Metastatic Lung Carcinoma in the Adrenal Gland (tissue), 1 donor: ENCODE results near the gene GYS2.

DNA sequence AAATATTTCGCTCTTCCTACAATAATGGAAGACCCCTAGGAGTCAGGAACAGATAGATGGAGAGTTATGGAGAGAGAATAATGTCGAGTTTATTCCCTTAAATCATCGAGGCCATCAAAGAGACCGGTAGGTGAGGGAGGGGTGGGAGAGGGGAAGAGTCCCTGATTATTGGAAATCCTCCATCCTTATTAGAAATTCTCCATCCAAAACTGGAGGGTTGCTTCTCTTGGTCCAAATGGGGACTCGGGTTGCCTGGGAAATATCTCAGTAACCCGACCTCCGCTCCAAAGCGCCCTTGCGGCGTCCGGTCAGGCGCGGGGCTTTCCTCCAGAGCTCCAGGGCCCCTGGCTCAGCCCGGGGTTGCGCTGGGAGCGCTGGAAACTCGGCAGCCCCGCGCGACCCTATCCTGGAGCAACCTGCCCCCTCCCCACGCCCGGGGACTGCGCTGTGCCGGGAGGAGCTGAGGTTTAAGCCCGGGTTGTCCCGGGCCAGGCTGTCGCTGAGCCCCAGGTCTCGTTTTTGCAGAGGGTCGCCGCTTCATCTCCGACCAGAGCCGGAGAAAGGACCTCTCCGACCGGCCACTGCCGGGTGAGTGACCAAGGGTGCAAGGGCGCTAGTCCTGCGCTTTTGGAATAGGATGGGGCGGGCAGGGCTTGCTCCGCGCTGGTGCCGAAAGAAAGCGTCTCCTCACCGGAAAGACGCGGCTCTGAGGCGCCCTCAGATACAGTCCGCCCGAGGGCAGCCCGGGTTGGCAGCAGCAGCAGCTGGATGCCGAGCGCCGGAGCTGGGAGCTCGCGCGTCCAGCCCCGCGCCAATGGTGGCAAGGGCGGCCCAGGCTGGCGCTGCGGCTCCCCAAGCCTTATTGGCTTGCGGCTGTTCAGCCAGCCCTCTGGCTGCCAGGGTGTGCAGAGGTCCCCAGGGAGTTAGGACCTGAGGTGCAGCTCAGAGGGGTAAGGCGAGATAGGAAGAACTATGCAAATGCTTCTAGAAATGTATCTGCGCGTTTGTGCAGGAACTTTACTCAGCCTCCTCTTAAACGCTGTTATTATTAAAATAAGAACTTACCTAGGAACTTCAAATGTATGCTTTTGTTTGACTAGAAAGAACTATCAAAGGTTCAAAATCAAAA is 1.5 kb downstream of the SPX start:
- PRO-cap: no peak

- PRO-cap: no peak
Observed at GRCh38 chr12:21604442-21605236, at the start of gene GYS2. GYS2 (minus strand) TSS chr12:21604847.

DNA sequence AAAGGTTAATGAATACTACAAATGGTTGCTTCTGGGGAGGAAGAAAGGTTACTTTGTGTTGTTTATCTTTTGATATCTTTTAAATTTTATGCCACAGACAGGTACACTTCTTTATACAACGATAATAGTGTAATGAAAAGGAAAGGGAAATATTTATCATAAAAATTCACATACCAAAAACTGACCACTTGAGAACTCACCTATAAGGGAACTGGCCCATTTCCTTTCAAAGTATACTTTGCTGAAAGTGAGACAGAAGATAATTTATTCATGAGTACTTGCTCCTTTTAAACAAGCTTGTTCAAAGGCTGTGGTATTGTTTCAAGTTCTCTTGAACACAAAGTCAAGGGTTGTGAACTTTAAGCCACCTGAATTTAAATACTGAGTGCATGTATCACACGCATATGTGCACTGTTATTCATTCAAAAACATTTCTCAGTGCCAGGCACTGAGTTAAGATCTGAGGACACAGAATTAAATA is 19.0 kb upstream of the LDHB start:
- PRO-cap: no peak

- PRO-cap: no peak
Observed at GRCh38 chr12:21831895-21832169, 57.3 kb upstream of the KCNJ8 start.

DNA sequence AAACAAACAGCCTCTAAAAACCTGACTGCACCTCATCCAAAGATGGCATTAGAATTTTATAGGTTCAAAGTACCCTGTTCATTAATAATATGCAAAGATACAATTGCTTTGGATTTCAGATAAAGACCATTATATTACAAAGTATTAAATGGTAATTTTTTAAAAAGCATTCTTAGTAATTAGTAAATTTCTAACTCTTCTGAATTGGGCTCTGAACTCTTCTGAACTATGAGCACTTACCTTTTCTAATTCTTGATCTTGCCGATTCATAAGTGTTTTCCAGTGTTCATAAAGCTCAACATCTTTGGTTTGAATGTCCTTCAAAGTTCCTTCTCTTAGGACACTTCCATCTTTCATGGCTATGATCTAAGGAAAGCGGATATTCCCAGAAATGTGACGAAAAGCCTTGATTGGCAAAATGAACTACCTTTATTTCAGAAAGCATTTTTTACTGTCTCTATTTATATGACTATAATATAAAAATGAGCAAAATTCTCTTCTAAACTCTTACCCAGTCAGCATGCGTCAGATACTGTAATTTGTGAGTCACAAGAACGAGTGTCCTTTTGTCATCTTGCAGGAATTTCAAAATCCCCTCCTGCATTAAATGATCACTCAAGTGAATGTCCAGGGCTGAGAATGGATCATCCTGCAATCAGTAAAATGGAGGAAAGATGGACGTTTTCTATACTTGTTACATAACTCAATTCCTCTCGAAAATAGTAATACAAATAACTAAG is 77.5 kb upstream of the KCNJ8 start:
- PRO-cap: no peak

- PRO-cap: no peak
Observed at GRCh38 chr12:22335594-22336310, 1.2 kb upstream of the ST8SIA1 start.

GRCh38 chr12:22513023-22513649 is 31.2 kb downstream of the C2CD5 start:
- PRO-cap: no peak

GRCh38 chr12:22640728-22641215 is 15.8 kb downstream of the ETNK1 start:
- PRO-cap: no peak

DNA sequence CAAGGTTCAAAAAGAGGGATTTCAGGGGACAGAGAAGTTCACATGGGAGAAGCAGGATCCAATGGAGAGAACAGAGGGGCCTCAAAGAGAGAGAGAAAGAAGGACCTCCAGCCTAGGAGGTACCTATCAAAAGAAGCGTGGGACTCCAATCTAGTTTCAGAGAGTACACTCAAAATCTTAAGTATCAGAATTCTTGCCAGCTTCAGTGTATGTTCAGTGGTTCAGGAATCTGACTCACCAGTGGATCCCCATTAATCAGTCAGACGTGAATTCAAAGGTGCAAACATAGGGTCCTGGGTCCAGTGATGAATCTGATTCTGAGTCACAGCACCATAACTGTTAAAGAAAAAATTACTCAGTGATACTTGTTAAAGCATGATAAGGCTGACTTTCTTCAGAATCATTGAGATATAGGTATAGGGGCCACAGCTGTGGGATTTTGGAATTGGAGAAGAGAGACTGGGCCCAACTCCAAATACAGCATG is 33.2 kb downstream of the ETNK1 start:
- PRO-cap: no peak

- PRO-cap: no peak
Observed at GRCh38 chr12:22678979-22679430, 54.0 kb downstream of the ETNK1 start.

DNA sequence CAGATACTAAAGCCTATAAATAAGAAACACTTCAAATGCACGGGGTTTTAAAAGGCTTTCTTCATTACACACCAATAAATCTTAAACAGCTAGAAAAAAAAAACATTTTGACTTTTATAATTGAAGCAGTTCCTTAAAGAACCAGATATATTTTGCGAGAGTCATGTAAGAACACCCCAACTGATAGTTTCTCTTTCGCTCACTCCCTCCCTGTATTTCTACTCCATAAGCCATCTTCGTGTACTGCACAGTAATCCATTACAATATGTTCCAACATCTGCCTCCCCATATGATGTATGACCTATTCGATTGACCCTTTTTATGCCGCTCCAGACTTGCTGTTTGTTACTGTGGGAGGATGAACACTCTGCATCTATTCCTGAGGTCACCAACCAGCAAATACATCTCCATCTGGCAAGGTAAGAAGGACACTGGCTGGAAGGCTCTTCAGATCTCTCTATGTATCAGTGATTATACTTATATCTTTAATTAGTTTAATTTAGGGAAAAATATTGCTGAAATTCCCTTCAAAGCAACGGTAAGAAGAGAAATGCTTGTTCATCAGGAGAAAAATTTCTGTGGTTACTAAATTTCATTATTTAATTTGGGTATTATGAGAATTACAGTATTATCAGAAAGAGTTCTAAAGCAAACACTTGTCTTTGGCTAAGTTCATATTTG is 331.6 kb downstream of the SOX5 start:
- PRO-cap: no peak

DNA sequence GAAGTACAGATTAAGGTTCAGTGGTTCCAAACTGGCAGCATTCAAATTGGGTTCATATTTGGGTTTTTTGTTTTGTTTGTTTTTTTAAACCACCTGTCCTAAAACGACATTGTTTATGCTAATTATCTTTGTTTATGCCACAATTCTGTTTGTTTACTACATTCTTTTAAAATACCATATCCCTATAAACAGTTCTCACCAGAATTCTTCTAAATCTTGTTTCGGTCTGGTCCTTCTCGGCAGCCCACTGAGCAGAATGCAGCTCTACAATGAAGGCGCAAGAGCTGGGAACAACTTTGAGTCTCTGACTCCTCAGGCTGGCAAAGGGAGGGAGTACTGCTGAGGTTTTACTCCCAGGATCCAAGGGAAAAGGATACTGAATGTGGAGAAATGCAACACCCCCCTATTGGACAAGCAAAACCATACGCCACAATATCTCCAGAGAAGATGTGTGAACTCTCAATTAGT is 5.5 kb downstream of the SOX5 start:
- PRO-cap: no peak

- PRO-cap: no peak
Observed at GRCh38 chr12:23950078-23950549, 644 bp upstream of the SOX5 start.

DNA sequence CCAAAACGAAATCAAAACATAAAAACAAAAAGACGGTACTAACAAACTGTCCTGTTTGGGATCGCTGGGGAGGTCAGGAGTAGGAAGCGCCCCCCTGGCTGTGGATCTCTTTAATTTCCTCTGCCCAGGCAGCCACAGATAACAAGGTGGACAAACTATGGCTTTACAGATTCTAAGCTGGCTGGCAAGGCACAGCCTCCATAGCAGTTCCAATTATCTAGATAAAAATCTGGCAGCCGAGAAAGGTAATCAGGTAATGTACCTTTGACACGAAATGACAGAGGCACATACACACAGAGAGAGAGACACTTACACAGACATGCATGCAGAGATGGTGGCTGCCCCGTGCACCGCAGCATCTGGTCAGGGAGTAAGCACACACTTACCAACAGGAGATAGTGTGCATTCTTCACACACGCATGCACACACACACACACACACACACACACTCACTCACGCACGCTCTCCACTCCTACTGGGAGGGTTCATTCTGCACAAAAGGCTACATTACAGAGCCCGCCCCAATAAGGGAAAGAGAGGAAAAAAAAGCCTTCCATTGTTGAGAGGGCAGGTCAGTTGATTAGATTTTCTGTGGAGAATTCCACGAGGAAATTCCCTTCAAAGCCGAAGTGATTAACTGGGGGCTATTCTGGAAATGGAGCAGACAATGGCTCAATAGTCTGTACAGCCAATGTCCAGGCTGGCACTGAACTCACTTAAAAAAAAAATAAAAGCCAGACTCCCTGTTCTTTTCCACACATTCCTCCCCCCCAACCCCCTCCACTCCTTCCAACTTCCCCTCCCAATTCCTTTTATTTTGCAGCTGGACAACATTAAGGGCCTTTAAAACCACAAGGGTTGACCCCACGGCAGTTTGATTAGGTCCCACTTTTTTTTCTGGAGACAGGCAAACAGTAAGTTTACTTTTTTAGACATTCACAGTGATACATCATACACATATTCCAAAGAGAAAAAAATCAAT is 1.4 kb upstream of the SOX5 start:
- PRO-cap: no peak

- PRO-cap: no peak
Observed at GRCh38 chr12:24361830-24362399, 412.4 kb upstream of the SOX5 start.

DNA sequence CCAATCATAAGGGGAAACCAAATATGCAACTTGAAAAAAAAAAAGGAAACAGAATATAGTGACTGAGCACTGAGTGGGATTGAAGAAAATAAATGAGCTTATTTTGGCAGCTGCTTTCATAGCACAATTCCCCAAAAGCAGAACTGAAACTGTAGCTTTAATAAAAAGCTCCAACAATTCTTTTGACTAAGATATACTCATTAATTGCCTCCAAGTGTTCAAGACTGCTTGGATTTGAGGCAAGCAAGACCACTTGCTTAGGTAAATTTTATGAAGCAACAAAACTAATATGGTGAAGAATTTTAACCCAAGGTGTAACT is 134.6 kb downstream of the BCAT1 start:
- PRO-cap: no peak

GRCh38 chr12:25056037-25056439 is 3.5 kb downstream of the IRAG2 start:
- PRO-cap: no peak

DNA sequence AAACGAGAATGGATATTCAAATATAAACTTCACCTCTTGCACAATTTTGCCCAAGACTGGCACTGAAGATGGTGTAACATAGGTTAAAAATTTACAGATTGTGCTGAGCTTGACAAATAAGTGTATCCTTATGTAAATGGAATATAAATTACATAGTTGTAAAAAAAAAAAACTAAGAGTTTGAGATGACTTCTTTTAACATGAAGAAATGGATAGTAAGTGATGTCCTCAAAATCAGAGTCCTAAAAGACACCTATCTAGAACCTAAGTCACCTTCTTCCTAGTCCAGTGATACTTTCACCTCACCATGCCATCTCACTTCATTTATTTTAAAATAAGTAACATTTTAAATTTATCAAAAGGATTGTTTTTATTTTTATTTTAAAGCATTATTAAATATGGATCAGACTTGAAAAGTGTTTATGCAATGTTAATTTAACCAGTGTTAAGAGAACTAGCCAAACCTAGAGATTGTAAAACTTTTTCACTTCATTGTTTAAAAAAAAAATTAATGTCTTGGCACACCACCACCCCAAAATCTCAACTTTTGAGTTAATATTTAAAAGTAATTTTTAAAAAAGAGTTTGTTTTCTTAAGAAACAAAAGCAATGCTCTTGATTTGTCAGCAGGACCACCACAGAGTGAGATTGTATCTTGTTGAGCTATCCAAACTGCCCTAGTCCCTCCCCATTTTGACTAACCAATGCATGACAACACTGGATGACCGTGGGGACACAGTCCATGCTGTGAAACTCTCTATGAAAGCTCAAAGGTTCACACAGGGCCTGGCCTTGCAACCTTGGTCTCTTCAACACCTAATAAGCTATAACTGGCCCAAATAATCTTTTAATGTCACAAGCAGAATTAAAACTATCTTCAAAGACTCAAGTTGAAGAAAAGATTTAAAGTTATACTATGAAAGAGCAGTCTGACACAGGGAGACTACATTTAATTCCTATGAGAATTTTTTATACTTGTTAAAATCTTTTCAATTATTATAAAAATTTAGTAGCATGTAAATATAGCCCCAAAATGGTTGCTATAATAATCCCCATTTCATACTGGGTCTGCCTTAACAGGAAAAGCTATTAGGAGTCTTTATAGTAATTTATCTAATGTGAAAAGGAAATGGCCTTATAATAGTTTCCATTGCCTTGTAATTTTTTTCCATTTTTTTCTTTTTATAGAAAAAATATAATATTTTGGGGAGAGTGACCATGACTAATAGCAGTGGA is 13.4 kb downstream of the ETFRF1 start:
- PRO-cap: no peak

DNA sequence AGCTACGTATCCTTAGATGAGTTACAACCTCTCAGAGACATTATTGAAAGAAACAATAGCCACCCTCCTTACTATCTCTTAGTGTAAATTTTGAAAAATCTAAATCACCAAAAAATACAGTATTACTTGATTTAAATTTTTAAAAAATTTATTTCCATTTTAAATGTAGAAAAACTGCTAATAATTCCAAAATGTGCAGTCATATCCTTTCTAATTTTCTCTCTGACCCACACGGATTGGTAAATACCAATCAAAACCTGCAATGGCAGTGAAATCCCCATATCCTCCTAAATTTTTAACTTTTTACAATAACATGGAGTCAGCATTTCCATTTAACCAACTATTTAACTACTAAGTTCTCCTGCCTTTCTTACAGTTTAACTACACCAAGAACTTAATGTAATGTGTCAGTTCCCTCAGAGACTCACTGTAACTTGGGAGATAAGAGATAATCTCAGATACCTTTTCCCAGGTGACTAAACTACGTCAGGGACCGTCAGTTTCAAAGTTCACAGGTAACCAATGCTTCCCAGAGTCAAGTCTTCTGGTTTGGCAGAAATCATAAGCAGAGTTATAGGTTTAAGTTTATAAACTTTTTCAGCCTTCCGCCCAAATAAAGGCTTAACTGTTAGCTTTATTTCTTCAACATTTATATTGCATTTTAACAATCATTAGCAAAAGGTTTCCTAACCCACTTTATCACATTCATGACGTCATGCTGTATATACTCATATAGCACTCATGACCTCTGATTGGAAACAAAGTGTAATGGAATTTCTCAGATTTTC is 7.7 kb downstream of the KRAS start:
- PRO-cap: no peak

DNA sequence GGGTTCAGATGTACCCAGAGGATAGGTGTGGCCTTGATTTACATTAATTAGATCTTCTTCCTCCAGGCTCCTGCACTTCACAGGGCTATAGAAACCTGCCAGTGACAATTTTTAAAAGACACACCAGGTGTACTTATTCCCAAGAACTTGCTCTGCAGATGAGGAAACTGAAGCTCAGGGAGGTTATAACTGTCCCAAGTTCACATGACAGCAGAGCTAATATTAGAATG is 27.6 kb downstream of the RASSF8 start:
- PRO-cap: no peak